A172 (cell line): ENCODE results near the genes ITGA4 and PPP1R1C.

- RAMPAGE, long total RNA: no peak
Measured at GRCh38 chr2:180125704-180126012, 118.6 kb upstream of the CWC22 start.

DNA sequence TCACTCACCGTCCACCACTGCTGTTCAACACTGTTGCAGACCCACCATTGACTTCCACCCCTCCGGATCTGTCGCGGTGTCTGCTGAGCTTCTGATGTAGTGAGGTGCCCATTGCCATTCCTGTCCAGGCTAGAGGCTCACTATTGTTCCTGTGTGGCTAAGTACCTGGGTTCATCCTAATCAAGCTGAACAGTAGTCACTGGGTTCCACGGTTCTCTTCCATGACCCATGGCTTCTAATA is 231.7 kb upstream of the CWC22 start:
- RAMPAGE, long total RNA: no peak

DNA sequence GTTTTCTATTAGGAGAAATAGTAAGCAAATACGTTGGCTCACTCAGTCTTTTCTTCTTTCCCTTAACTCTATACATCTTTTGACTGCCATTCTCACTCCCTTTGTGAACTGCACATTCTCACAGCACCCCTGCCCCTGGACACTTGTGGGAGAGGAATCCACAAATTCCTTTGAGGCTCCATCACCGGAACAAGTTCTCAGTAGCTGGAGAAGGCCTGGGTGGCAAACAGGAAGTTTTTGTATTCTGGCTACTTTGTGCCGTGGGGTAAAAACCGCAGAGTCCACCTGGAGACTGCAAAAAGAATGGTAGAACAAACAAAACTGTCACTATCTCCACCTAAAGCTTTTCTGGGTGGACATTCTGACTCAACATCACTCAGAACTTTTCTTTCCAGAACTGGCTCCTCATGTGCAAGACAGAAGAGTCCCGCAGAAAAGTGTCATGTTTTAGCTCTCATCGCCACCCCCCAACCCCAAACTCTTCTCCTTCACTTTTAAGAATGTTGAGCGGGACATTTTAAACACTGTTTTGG is 964 bp upstream of the UBE2E3 start:
- RAMPAGE, long total RNA: no peak

DNA sequence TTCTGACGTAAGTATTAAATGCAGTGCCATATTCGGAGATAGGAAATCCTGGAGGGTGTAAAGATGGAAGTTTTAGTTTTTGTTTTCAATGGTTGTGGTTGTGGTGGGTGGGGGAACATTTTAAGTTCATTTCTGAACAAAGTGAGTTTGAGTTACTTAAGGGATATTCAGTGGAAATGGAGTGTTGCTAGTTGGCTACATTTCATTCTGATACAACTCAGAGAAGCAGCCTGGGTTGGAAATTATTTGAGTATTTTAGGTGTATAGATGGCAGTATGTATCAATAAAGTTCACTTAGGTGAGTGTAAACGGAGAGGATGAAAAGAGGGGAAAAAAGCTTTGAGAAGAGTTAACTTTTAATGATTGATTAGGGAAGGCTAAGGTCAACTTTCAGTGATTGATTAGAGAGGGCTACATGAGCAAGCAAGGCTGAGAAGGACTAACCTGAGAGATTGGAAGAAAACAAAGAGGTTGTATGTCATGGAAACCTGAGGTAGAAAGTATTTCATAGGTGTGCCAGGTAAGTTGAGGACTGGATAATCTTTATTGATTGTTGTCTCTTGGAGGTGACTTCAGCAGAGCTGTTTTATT is 33.8 kb downstream of the UBE2E3 start:
- RAMPAGE, long total RNA: no peak

GRCh38 chr2:181142391-181142936 is 162.1 kb downstream of the UBE2E3 start:
- RAMPAGE, long total RNA: no peak

DNA sequence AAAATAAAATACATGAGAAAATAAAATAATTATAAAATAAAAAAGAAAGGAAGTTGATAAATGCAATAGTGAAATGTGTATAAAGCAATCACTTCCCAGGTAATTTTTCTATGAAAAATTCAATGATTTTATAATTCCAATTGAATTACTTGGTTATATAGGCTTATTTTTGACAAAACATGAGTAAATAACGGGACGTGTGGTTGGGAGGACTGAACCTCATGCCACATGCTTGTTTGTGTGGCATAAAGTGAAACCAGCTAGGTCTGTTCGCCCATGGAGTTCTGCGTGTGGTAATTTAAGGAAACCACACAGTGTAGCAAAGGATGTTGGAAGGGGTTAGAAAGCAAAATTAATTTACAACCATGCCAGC is 156.7 kb upstream of the ITGA4 start:
- RAMPAGE, long total RNA: no peak

GRCh38 chr2:181304077-181304472 is 153.1 kb upstream of the ITGA4 start:
- RAMPAGE, long total RNA: no peak

GRCh38 chr2:181312626-181313196 is 144.5 kb upstream of the ITGA4 start:
- RAMPAGE, long total RNA: no peak

- RAMPAGE, long total RNA: no peak
Measured at GRCh38 chr2:181456619-181457725, at the start of gene ITGA4. ITGA4 (plus strand) TSS chr2:181457386.

- RAMPAGE, long total RNA: no peak
Measured at GRCh38 chr2:181459544-181459819, 2.3 kb downstream of the ITGA4 start.

DNA sequence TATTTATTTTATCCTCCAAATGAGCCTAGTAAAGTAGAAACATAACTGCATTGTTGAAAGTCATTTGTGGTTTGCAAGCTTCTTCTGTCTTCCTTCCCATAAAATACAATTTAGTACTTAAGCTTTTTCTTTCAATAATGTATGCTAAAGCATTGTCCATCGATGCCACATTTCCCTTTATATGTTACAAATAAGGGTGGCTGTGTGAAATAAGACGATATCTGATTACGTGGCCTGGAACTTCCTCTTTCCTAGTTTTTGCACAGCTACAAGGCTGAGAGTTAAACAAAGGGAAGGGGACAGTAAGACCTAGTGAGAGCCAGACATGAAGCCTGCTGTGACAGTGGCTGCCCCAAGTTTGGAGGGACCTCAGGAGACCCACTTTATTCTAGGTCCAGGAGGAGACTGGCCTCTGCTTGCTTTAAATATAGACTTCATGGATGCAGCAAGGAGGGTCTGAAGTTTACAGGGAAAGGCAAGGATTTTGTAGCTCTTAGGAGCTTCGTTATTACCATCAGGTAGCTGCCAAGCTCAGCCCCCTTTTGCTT is 85.8 kb upstream of the ITPRID2 start:
- RAMPAGE, long total RNA: no peak

DNA sequence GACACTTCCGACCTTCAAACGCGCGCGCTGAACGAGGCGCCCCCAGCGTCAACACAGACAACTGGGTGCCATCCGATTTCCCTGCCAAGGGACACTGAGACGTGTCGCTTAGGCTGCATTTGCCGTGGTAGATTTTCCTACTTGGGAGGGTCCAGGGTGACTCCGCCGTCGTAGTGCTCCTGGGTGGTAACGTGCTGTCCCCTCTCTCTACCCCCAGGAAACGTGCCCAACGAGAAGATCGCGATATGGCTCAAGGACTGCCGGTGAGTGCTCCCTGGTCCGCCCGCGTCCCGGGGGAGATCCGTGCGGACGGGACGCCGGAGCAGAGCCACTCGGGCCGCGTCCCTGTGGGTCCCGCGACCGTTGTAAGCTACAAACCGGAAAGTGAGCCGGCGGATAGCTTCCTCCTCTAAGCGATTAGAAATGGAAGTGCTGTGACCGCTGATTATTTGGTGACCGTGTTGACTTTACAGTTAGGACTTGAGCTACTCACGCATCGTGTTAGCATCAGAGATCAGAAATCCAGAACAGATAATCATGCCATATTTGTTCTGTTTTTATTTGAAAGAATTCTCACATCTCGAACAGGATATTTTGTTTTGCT is 970 bp downstream of the ITPRID2 start:
- RAMPAGE, long total RNA: no peak

GRCh38 chr2:181985460-181986288 is at the start of gene PPP1R1C:
PPP1R1C (plus strand) TSS chr2:181985853.
- RAMPAGE, long total RNA: no peak

- RAMPAGE, long total RNA: no peak
Measured at GRCh38 chr2:182925021-182925802, 58.8 kb upstream of the FRZB start.

DNA sequence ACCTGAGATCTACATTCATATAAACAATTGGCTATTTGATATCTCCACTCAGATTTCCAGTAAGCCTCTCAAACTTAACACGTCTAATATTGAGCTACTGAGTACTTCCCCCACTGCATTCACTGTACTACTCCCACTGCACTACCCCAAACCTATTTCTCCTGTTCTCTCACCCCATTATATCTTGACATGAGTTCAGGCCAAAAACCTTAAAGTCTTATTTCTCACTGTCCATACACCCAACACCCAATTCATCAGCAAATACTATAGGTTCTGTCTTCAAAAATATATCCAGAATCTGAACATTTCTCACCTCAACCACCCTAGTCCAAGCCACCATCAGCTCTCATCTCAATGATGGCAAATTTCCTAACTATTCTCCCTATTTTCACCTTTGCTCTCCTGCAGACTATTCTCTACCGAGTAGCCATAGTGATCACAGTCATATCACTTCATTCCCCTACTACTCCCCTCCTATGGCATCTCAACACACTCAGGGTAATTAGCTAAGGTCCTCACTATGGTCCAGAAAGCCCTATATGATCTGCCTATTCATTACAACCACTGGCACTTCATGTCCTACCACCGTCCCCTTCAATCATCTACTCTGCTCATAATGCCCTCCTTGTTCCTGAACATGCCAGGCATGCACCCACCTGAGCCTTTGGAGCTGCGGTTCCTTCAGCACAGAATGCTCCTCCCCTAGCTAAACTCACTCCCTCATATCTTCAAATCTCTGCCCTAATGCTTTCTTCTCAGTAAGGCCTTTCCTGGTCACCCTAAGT is 24.8 kb downstream of the NCKAP1 start:
- RAMPAGE, long total RNA: no peak

DNA sequence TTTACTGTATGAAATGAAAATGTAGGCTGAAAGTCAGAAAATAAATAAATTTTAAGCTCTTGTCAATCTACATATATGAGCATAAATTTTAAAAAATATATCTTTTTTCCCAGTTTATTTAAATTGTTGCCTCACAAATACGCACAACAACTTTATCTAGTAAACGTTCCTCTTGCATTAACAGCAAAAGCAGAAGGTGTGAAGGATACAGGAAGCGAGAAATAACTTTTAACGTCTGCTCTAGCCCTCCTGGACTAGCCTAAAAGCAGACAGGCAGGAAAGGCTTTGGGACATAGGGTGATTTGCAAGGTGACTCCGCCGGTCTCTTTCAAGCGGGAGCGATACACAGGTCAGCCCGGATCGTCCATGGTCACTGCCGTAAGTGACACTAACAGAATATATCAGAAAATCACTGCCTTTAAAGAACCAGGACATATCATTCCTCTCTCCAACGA is 406 bp upstream of the DUSP19 start:
- RAMPAGE, long total RNA: no peak

DNA sequence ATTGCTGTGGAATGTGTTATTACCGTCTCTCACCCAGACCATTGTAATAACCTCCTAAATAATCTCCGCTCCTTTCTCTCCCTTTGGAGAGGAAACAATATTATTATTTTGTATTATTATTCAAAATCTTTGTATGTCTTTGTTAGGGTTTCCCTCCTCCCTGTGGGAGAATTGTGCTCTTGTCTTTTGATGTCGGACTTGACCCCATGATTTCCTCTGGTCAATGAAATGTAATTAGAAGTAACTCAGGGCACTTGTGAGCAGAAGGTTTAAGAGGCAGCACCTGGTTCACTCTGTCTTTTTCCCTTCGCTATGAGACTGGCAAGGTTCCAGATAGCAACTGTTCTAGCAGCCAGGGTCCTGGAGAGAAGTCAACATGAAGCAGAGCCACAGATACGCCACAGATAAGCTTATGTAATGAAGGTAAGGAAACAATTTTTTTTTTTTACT is 601.3 kb upstream of the ZNF804A start:
- RAMPAGE, long total RNA: no peak

DNA sequence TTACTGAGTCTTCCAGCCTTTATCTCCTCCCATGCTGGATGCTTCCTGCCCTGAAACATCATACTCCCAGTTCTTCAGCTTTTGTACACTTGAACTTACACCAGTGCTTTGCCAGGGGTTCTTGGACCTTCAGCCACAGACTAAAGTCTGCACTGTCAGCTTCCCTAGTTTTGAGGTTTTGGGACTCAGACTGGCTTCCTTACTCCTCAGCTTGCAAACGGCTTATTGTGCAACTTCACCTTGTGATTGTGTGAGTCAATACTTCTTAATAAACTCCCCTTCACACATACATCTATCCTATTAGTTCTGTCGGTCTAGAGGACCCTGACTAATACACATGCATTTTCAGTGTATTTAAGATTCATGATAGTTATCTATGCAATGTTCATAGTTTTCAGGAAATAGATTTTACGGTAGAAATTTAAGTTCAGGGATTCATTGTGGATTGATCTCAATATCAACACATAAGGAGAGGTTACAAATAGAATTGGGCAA is 35.8 kb upstream of the ZNF804A start:
- RAMPAGE, long total RNA: no peak

- RAMPAGE, long total RNA: no peak
Measured at GRCh38 chr2:185864373-185865250, 126.0 kb downstream of the FSIP2 start.

DNA sequence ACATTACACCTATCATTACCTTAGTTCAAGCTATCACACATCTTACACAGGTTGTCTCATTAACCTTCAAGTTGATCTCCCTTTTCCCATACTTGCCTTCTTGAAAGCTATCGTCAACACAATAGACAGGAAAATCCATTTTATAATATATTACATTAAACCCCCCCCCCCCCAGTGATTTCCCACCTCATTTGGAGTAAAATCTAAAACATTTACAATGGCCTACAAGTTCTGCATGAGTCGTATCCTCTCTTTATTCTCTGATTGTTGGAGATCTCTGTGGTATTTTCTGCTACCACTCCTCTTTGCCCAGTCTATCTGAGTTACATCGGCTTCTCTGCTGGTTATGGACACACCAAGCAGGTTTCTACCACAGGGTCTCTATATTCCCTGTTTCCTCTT is 79.4 kb upstream of the ZC3H15 start:
- RAMPAGE, long total RNA: no peak